Placental epithelial cell (primary cell): ENCODE data around the genes FHDC1, MND1, TMEM131L, RNF175 and FGB.

DNA sequence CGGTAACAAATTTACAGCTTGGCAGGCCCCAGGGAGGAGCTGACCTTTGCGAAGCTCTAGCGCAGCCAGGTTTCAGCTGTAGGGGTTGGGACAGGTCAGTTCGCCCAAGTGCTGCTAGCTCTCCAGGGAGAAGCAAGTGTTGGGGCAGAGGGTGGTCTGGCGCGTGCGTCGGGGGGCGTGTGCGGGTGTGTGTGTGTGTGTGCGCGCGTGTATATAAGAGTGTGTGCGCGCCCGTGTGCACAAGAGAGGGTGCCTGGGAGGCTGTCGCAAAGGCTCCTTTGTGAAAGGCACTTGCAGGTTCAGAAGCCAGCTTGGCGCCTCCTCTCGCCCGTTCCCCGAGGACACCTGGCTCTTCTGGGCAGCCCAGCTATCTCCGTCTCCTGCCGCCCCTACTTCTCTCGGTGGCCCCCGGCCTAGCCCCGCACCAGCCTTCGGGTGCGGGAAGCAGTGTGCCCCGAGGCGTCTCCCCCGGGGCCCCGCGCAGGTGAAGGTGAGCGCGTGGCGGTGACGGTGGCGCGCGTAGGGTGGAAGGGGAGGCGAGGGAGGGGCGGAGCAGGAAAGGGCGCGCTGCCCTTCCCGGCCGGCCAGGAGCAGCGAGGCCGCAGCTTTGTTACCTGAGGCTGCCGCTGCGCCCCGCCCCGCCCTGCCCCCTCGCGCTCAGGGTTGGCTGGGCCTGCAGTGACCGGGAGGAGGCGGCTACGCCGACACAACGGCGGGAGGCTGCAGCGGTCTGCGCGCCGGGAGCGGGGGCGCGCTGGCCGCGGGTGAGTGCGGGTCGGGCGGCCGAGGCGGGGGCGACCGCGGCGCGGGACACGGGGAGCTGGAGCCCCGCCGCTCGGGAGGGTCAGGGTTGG, at the start of gene FHDC1:
Gene FHDC1 (plus strand): TSS at position 678 of the 854 bp plus-strand sequence.
- CAGE, long polyA plus RNA: no peak

GRCh38 chr4:153008613-153009143, 72.6 kb downstream of the FHDC1 start:
- CAGE, long polyA plus RNA: no peak

DNA sequence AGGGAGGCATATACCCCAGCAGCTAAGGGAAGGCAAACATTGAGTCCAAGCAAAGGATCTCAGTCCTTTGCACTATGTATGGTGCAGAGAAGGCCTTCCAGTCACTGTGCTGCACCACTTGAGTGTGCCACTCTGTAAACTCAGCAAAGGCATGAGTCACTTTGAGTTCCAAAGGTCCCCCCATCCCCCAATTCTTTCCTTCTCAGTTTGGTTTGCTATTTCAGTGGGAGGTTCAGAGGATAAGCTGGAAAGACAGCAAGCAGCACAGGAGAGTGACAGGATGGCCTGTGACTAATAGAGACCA, 131.2 kb downstream of the FHDC1 start:
- CAGE, long polyA plus RNA: no peak

- CAGE, long polyA plus RNA: no peak
These were observed 15.7 kb downstream of the TRIM2 start for GRCh38 chr4:153219803-153220431.

DNA sequence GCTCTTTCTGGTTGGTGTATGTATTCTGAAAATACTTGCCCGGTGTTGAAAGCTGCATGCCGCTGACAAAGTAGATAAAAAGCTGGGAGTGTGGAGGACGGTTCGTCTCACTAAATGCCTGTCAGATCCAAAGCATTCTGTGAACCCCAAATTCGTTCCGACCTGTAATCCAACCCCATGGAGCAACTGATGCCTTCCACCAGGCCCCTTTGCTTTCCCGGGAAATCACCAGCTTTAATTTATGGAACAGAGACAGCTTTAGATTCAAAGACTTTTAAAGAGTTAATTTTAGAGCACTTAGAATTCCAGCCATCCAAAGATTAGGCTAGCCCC, 19.3 kb downstream of the TRIM2 start:
- CAGE, long polyA plus RNA: no peak

DNA sequence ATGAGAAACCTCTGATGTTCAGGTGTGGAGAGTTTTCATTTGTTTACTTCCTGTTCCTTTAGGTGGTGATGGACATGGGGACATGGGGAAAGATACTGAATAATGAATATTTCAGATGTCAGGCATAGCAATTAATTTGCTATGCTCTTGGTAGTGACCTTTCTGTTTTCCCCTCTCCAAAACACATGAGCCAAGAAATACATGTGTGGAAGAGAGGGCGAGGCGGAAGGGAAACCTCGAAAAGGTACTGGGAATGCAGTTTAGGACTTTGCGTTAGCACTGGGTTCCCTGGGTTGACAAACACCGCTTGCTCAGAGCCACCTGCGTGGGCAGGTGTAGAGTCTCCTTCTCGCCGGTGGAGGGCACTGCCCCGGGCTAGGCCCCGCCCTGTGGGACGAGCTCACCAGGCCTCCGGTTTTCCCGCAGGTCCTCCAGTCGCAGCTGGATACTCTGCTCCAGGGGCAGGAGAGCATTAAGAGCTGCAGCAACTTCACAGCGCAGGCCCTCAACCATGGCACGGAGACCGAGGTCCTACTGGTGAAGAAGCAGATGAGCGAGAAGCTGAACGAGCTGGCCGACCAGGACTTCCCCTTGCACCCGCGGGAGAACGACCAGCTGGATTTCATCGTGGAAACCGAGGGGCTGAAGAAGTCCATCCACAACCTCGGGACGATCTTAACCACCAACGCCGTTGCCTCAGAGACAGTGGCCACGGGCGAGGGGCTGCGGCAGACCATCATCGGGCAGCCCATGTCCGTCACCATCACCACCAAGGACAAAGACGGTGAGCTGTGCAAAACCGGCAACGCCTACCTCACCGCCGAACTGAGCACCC, 49.4 kb upstream of the MND1 start:
- CAGE, long polyA plus RNA: no peak

DNA sequence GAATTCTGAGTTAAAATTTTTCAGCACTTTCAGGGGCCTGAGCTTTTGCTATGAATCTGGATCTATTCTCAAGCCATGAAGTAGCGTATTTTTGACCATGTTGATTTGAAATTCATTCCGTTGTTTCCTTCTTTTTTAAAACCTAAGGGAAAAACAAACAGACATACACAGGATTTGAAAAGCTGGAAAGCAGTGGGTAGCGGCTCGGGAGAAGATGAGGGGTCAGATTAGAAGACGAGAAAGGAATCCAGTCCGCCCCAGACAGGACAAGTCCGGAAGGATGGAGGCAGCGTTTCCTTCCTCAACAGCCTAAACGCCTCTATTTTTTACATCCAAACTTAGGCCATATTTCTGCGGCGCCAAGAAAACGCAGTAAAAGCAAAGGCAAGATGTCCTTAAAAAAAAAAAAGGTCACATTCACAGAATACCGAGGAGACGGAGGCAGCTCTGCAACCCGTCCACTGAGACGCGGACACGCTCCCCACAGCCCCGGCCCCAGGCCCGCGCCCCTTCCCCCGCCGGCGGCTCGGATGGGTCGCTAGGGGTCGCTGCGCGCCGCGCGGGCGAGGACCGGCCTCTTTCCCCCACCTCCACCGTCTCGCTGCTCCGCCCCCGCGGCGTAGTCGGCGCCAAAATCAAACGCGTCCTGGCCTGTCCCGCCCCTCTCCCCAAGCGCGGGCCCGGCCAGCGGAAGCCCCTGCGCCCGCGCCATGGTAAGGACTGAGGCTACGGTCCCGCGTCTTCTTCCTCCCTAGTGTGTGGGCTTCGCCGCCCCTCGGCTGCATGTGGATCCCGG, at the start of gene MND1:
Gene MND1 (plus strand): TSS at position 661 of the 796 bp plus-strand sequence.
- CAGE, long polyA plus RNA: no peak

DNA sequence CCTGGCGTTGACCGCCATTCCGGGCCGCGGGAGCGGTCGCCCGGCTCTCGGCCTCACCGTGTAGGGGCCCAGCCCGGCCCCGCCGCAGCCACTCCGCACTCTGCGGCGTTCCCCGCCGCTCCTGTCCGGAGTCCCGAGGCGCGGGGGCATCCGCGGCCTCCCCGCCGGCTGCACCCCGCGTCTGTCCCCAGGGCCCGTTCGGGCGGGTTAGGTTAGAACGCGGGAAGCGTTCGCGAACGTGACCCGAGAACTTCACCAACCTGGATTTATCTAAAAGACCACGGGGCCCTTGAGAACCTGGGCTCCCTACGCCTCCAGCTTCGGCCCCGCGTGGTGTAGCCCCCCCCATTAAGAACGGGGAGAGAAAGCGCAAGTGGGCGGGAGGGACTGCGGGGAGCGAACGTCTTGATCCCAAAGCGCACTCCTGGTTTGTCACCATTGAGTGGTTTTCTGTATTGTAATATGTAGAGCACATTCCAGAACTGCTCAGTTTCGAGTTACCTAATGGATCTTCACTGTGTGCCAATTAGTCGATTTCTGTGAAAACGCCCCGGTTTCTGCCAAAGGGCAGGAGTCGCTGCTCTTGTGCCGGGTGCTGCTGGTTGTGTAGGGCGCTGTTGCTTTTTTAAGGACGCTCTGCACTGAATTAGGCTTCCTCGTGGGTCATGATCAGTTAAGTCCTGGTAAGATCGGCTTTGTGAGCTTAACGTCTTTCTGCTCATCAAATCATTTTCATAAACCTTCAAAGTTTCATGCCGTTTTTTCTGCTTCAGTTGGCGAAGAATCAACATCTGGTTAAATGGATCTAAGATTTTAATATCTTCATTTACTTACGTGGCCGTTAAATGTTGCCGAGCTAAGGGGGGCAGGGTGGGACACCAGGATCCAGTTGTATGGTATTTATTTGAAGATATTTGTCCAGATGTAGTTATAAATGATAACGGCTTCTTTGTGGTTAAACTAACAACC, 620 bp downstream of the MND1 start:
- CAGE, long polyA plus RNA: no peak

DNA sequence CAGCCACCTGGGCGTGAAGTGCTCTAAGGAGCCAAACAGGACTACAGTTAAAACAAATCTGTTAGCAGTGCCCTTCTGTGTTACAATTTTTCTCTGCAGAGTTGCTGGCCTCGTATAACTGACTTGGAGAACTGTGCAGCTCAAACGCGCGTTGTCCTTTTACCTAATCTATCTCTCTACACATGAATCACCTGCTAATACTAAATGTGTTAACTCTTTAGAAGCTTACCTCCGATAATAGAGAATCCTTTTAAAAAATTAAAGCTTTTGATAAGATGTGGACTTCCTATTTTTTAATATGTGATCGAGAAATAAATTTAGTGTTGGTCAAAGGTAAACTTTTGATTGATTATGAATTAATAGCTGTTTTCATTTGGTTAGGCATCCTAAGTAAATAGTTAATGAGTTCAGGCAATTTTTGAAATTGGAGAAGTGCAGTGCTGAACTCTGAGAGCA, 1.3 kb downstream of the MND1 start:
- CAGE, long polyA plus RNA: no peak

DNA sequence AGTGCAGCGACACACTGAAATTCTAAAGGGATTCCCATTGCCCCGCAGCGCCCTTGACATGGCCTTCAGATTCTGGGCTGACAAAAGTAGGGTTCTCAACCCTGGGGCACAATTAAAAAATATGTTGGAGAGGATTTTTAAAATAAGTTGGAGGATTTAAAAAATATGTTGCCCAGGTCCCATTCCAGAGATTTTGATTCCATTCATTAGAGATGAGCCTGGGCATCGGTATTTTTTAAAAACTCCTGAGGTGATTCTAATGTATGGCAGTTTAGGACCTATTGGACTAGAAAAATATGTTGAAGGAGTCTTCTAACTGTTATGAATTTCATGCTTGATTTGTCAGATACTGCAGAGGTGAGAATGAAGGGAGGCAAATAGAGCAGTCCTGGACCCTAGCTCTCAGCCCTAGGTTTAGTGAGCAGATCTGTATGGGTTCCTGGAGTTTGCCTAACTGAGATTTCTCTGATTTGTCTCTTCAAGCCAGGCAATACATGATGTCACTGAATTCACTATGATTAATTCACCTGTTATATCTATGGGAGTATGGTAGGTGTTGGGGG, 2.5 kb downstream of the MND1 start:
- CAGE, long polyA plus RNA: no peak

- CAGE, long polyA plus RNA: no peak
These were observed 38.7 kb upstream of the TMEM131L start for GRCh38 chr4:153427481-153427844.

DNA sequence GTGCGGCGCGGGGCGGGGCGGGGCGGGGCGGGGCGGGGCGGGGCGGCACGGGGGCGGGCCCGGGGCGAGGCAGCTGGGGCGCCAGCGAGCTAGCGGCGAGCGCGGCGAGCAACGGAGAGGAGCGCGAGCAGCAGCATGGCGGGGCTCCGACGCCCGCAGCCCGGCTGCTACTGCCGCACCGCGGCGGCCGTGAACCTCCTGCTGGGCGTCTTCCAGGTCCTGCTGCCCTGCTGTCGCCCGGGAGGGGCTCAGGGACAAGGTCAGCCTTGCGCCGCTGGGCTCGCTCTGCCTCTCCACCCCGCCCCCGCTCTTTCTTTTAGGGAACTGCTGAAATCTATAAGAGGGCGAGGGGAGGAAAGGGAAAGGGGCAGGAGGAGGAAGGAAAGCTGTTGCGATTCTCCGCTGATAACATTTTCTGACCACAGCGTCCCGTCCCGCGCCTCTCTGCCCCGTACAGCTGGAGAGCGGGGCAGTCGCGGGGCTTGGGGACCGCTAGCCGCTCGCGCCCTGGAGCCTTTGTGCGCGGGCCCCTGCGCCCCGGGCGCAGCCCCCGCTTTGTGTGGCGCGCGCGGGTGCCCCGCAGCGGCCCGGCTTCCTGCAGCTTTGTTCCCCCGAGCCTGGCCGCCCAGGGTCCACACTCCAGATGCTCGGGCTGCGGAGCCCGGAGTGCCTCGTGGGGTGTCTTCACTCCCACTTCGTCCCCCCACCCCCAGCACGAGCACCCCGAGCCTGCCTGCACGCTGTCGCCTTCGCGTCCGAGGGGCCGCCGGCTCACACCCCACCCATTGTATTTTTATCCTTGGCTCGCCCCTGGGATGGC, at the start of gene TMEM131L:
Gene TMEM131L (plus strand): TSS at position 98 of the 820 bp plus-strand sequence.
- CAGE, long polyA plus RNA: no peak

DNA sequence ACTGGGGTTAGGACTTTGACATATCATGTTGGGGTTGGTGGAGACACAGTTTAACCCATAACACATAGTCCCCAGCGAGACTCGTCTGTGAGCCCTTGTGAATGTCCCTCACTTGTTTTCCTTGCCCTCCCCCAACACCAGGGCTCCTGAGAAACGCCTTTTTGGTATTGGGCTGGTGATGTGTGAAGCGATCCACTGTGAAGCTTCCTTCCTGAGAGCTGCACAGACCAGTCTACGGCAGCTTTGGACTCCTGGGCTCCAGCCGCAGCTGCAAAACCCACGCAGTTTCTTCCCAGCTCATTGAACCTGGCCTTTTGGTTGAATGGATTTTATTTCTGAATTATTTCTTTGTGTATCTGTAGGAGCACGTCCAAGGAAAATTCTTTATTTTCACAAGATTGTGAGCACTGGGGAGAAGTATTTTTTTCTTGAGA, 22.9 kb downstream of the TMEM131L start:
- CAGE, long polyA plus RNA: no peak

DNA sequence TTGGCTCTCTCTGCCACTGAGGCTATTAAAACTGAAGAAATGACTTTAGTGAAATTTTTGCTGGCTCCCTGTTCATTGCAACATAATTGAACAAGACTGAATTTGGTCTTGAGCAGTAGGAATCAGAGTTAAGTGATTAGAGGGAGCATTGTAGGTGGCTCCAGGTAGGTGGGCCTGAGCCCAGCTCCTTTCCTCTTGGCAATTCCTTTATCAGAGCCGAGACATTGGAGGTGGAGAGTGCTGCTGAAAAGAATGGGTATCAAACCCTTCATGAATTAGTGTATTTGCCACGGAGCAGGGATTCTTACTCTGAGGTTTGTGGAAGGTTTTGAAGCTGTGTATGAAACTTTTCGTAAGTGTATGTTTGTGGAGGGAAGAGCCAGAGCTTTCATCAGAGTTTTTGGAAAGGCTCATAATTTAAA, 88.6 kb downstream of the TMEM131L start:
- CAGE, long polyA plus RNA: no peak

DNA sequence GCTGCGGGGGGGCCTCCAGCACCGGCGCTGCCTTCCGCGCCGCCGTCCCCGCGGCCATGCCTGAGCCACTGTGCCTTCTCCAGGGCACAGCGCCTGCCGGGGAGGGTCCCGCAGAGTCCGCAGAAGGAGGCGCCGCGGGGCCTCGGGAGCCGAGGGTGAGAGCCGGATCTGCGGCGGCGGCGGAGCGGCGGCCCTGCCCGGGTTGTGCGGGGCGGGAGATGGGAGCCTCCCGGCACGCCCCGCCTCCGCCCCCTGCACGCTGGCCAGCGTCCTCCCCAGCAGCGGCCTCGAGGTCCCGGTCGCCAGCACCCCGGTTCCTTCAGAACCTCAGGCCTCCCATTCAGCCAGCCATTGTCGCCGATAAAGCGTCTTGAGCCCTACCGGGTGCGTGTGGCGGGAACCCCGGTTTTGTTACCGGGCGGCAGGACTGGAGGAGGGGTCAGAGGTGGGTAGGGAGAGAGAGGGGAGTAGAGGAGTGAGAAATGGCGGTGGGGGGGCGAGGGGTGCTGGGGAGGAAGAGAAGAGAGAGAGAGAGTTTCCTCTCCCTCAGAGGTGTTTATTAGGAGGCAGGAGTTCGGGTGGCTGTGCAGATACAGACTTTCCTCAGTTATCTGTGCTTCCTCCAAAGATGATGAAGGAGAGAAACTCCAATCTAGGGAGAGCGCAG, at the start of gene RNF175:
Gene RNF175 (minus strand): TSS at position 220 of the 667 bp plus-strand sequence.
- CAGE, long polyA plus RNA: no peak

- CAGE, long polyA plus RNA: no peak
These were observed 2.2 kb upstream of the SFRP2 start for GRCh38 chr4:153790689-153791837.

DNA sequence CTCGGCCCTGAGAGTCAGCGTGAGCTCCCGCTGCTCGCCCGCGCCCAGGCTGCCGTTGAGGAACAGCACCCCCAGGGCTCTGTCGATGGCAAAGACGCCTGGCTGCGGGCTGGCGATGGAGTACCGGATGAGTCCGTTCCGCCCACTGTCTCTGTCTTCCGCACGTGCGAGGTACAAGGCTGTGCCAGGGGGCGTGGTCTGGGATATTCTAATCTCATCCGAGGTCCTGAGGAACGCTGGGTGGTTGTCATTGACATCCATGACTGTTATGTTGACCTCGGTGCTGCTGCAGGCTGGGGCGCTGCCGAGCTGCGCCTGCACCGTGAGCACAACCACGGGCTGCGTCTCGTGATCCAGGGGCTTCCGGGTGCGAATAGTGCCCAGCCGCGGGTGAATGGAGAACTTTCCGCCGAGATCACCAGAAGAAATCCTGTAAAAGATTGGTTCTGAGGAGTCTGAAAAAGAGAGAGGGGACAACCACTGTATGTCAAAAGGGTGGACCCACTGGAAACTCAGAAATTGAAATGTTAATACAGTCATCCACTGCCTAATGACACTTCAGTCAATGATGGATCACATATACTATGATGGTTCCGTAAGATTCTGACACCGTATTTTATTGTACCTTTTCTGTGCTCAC, 158.4 kb downstream of the DCHS2 start:
- CAGE, long polyA plus RNA: no peak

DNA sequence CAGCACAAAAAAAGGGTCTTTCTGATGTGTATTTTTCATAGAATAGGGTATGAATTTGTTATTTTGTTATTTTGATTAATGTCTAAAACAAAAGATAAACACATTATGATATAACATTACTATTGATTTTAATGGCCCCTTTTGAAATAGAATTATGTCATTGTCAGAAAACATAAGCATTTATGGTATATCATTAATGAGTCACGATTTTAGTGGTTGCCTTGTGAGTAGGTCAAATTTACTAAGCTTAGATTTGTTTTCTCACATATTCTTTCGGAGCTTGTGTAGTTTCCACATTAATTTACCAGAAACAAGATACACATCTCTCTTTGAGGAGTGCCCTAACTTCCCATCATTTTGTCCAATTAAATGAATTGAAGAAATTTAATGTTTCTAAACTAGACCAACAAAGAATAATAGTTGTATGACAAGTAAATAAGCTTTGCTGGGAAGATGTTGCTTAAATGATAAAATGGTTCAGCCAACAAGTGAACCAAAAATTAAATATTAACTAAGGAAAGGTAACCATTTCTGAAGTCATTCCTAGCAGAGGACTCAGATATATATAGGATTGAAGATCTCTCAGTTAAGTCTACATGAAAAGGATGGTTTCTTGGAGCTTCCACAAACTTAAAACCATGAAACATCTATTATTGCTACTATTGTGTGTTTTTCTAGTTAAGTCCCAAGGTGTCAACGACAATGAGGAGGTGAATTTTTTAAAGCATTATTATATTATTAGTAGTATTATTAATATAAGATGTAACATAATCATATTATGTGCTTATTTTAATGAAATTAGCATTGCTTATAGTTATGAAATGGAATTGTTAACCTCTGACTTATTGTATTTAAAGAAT, at the start of gene FGB:
Gene FGB (plus strand): TSS at position 589 of the 860 bp plus-strand sequence.
- CAGE, long polyA plus RNA: no peak

- CAGE, long polyA plus RNA: no peak
These were observed 2.4 kb downstream of the FGA start for GRCh38 chr4:154588011-154588714.

DNA sequence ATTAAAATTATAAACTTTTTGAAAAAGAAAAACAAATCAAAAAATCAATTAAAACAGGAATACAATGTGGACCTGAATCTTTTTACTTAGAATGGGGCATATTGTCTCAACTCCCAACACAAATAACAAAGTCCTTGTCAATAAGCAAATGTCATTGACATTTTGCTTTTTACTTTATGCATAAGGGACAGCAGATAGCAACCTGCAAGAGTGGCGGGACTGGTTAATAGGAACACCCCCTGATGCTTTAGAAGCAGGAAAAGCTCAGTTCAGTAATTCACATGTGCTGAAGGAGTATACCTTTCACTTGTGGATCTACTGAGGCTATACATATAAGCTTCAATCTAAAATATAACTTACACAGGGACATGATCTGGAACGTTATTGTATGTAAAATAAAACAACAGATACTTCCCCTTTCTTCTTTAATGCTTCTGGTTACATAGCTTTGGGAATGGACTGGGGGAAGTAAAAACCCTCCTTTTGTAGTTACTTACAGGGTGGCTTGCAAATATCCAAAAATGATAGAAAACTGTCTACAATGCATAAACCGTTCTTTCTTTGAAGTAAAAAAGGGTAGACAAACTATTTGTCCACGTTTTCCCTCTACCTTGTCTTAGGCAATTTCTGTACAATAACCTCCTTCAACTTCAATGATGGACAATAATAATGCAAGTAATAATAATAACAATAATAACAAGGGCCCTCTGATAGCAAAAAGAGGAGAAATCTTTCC, 1.9 kb downstream of the FGG start:
- CAGE, long polyA plus RNA: no peak